ENCODE measurements around the gene PRELID1.

GRCh38 chr5:177303493-177304154 is at the start of gene PRELID1:
PRELID1 (plus strand) TSS chr5:177303799.
- PRO-cap, result bidirectional peak, plus-strand start at chr5:177303779, minus-strand start at chr5:177303715
- RAMPAGE, long total RNA, result no peak

DNA sequence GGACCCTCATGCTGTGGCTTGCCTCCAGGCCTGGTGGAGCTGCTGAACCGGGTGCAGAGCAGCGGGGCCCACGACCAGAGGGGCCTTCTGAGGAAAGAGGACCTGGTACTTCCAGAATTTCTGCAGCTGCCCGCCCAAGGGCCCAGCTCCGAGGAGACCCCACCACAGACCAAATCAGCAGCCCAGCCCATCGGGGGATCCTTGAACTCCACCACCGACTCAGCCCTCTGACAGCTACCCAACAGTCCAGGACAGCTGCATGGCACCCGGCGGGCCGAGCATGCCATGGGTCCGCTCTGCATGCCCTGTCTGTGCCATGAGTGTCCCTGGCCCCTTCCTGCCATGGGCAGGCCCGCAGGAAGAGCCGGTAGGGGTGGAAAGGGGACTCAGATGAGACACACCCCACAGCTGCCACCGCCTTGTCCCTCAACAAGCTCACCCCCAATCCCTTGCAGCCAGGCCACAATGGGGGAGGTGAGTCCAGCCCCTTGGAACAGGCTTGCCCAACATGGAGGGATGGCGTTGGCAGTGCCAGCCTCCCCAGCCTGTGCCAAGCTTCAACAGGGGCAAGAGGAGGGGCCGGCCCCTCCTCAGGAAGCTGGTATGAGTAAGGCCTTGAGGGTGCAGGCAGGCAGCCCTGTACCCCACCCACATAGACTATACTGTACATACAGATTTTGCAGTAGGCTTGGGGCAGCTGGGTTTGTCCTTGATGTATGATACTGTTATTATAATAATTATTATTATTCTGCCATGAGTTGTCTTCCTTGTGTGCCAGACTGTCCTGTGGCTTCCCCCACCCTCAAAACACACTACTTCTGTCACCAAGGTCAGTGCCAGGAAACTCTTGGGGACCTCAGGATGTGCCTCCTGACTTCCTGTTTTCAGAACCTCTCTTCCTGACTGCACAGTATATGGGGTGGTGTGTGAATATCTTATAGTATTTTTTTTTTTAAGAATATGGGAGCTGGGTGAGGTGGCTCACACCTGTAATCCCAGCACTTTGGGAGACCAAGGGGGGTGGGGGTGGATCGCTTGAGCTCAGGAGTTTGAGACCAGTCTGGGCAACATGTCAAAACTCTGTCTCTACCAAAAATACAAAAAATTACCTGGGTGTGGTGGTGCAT is 12.0 kb upstream of the SLC34A1 start:
- PRO-cap, result no peak
- RAMPAGE, long total RNA, result no peak

- PRO-cap, result no peak
- RAMPAGE, long total RNA, result no peak
These were observed 4.8 kb upstream of the SLC34A1 start for GRCh38 chr5:177379408-177379913.

DNA sequence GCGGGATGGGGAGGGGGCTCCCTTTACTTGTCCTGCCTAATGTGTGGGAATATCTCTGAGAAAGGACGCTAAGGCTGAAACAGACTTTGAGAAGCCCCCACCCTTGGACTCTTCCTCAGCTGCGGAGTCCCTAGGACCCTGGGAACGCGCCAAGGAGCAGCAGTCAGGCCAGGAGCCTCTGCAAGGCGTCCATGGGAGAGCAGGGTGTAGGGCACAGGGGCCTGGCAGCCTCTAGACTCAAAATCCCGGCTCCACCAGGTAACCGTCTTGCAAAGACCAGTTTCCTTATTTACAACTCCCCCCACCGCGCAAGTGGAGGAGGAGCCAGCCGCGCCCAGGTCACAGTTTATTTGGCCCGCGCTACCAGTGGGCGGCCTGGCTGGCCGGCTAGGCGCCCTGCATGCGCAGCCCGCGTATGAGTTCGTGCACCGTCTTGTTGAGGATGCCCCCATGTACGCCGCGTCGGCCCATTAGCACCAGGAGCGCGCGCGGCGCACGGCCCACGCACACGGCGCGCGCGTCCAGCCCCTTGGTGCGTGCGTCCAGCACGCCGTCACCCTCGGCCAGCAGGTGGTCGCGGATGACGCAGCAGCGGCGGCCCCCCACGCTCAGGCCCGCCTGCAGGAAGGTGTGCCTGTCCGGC is 564 bp downstream of the PFN3 start:
- PRO-cap, result no peak
- RAMPAGE, long total RNA, result no peak

DNA sequence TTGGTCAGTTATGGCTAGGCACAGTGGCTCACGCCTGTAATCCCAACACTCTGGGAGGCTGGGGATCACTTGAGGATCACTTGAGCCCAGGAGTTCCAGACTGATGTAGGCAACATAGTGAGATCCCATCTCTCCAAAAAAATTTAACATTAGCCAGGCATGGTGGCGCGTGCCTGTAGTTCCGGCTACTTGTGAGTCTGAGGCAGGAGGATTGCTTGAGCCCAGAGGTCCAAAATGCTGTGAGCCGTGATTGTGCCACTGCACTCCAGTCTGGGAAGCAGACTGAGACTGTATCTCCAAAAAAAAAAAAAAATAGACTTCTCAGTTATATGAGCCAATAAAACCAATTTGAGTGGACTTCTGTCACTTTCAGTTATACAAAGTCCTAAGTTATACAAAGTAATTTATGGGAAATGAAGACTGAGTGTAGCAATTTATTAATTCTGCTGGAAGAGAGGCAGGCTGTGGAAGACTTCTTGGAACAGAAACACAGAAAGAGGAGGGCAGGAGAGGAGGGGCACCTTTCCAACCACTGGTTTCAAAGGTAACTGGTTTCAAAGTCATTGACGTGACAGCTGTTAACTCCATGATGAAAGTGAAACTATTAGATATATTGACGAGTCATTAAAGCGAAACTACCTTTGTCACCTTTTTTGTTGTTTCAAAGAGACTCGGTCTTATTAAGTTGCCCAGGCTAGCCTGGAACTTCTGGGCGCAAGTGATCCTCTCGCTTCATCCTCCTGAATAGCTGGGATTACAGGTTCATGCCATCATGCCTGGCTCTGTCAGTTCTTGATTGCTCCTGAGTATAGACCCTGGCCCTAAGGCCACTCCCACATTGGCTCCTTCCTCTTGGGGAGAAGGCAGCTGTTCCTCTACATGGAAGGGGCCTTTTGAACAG is 3.0 kb upstream of the F12 start:
- PRO-cap, result no peak
- RAMPAGE, long total RNA, result no peak

GRCh38 chr5:177427837-177428552 is 1.5 kb downstream of the GRK6 start:
- PRO-cap, result no peak
- RAMPAGE, long total RNA, result no peak

DNA sequence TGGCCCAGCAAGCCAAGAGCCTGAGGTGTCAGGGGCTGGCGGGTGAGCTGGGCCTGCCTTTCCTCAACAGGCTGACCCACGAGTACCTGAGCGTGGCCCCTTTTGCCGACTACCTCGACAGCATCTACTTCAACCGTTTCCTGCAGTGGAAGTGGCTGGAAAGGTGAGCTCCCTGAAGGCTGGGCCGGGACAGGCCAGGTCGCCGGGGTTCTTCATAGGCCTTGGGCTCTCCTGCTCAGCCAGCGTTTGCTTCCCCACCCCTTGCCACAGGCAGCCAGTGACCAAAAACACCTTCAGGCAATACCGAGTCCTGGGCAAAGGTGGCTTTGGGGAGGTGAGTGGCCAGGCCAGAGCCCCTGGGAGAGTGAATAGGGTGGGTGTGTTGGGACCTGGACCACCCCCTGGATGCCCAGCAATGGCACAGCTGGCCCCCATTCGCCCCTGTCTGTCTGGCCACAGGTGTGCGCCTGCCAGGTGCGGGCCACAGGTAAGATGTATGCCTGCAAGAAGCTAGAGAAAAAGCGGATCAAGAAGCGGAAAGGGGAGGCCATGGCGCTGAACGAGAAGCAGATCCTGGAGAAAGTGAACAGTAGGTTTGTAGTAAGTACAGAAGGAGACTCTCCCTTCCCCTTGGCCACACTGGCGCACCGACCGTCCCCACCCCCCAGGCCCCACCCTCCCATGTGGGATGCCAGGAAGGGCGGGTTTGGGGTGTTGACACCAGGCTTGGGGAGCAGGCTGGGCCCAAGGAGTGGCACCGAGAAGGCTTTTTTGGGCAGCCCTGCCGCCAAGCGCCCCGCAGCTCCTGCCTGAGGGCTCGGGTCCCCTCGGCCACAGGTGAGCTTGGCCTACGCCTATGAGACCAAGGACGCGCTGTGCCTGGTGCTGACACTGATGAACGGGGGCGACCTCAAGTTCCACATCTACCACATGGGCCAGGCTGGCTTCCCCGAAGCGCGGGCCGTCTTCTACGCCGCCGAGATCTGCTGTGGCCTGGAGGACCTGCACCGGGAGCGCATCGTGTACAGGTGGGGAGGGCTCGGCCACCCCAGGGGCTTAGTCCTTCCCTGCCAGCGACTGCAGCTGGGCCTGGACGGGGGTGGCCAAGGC is 7.0 kb downstream of the GRK6 start:
- PRO-cap, result no peak
- RAMPAGE, long total RNA, result no peak

DNA sequence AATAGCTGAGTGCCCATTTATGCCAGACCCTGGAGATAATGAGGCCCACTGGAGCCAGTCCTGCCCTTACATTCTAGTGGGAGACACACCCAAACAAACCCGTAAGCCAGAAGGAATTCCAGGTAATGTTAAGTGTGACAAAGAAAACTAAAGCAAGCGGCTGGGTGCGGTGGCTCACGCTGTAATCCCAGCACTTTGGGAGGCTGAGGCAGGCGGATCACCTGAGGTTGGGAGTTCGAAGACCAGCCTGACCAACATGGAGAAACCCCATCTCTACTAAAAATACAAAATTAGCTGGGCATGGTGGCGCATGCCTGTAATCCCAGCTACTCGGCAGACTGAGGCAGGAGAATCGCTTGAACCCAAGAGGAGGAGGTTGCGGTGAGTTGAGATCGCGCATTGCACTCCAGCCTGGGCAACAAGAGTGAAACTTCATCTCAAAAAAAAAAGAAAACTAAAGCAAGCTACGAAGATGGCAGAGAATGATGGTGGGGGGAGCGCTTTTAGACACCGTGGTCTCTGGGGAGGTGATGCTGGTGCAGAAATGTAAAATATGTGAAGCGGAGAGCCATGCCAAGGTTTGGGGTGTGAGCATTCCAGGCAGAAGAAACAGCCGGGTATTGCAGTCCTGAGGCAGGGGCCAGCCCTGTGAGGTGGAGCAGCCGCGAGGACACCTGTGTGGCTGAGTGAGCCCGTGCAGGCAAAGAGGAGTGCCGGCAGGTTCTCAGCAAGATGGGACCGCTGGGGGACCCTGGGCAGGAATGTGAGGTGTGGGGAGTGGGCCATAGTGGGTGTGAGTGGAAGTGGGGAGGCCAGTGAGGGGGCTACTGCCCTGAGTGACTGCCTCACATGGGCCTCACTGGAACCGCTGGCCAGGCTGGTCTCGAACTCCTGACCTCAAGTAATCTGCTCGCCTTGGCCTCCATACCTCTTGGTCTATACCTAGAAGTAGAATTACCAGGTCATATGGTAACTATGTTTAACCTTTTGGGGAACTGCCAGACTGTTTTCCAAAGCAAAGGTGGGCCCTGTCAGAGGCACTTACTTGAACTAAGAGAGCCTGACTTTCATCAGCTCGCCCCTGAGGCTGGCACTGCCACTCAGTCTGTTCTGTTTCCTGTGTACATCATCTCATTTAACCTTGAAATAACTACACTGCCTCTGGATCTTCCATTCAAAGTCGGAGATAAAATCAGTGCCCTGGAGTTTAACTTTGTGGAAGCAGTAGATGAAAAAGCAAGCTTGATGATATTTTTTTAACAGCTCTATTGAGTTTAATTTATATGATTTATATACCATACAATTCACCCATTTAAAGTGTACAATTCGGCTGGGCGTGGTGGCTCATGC is 8.2 kb upstream of the PRR7 start:
- PRO-cap, result no peak
- RAMPAGE, long total RNA, result no peak

DNA sequence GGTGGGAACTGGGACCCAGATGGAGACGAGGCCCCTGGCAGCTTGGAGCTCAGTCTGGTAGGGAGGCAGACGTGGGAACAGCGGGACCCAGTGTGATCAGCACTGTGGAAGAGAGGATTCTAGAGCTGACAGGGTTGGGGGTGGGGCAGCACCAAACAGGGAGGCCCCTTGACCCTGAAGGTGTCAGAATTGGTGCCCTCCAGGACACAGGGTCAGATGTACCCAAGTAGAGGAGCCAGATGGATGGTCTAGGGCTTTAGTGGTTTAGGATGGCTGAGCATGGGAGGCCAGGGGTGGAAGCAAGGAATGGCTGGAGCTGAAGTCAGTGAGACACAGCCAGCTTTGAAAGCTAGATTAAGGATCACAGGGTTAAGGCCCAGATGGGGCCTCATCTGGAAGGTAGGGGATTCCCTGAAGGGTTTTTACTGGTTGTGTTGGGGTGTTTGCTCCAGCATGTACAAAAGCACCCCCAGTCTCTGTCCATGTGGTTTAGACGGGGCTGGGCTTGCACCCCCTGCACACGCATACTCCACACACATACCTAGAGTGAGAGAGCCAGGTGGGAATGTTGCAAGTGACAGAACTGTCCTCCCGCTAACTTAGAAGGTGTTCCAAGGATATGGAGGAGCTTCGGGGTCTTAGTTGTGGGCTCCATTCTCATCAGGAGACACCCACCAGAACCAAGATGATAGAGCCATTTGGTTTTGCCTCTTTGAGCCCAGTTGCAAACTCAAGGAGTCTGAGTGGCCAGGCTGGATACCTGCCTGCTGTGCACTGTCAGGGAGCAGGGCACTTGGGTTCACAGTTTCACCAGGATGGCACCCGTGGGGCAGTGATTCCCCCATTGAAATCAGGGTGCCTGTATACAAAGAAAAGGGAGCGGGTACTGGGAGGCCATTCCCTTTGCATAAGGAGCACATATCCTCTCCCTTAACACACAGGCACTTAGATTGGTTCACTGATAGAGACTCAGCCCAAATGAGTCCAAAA is 1.8 kb upstream of the PRR7 start:
- PRO-cap, result no peak
- RAMPAGE, long total RNA, result no peak

- PRO-cap, result no peak
- RAMPAGE, long total RNA, result no peak
These were observed 4.3 kb downstream of the PRR7 start for GRCh38 chr5:177450828-177451304.

- PRO-cap, result no peak
- RAMPAGE, long total RNA, result no peak
These were observed 10.1 kb downstream of the PRR7 start for GRCh38 chr5:177456796-177457046.

GRCh38 chr5:177458871-177459501 is 12.4 kb downstream of the PRR7 start:
- PRO-cap, result no peak
- RAMPAGE, long total RNA, result no peak

GRCh38 chr5:177466781-177467989 is 6.2 kb downstream of the DBN1 start:
- PRO-cap, result no peak
- RAMPAGE, long total RNA, result start-site peak on the minus strand at chr5:177467268-177467302, 60 and 168 reads in 2 replicates

DNA sequence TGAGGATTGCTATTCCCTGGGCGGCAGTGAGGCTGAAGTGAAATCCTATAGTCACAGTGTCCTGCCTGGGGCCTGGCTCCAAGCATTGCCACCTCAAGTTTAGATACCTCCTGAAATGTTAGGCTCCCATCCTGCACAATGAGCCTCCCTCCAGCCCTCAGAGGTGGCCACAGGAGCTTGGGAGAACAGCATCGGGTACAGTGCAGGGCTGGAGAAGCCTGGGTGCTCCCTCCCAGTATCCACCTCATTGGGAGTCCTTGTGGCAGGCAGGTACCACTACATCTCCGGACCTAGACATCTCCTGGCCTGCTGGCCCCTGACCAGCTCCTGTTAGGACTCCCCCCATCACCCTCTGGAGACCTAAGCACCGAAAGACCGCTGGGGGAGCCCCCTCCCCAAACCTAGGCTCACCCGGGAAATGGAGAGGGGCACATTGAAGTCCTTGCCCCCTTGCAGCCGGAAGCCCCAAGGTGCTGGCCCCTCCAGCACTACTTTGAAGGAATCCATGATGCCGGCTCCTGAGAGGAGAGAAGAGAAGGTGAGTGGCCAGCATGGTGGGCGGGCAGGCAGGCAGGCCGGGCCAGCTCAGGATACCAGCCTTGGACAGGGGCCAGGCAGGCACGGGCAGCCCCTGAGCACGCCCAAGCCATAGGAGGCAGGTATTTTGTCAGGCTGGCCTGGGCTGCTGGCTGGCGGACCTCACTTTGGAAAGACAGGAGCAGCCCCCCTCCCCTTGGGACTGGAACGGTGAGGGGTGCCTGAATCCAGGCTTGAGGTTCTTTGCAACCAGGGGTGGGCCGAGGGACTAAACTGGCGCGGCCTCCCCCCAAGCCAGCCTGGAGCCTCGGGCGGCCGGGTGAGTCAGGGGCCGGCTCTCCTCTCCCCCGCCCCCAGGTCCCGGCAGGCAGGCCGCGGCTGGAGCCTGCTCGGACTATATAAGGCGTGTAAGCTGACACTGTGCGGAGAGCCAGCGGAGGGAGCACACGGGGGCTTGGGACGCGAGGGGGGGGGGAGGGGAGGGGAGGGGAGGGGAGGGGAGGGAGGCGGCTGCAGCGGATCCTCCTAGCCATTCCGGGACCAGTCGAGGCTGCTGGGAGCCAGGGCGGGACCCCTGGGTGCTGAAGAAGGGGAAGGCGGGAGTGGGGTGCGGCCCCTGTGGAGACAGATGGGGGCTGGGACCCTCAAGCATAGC is 1.0 kb downstream of the PDLIM7 start:
- PRO-cap, result bidirectional peak, plus-strand start at position 962 of the sequence, minus-strand start at position 846 of the sequence
- RAMPAGE, long total RNA, result no peak

DNA sequence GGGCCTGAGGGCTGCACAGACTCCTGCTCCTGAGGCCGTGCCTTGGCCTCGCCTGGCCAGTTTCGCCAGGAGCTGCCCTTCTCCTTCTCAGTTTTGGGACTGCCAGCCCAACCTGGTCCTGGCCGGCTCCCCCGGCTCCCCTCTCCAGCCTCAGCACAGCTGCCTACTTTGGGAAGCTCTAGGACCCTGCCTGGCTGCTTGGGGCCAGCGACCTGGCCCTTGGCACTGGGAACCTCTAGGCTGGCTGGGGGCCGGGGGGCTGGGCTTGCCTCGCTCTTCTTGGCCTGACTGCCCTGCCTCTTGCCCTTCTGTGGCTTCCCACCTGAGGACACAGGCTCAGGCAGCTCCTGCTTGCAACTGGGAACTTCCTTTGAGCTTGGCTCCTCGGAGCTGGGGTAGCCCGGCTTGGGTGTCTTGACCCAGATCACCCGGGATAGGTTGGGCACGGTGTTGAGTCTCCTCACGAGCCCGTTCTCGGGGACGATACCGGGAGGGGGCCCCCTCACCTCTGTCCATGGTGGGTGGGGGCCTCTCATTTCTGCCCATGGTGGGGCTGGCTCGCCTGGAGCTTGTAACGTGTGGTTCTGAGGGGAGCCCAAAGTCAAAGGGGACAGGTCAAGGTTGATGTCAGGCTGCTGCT is 7.6 kb upstream of the DDX41 start:
- PRO-cap, result no peak
- RAMPAGE, long total RNA, result no peak

GRCh38 chr5:177538858-177539222 is 15.5 kb downstream of the FAM193B start:
- PRO-cap, result no peak
- RAMPAGE, long total RNA, result no peak

DNA sequence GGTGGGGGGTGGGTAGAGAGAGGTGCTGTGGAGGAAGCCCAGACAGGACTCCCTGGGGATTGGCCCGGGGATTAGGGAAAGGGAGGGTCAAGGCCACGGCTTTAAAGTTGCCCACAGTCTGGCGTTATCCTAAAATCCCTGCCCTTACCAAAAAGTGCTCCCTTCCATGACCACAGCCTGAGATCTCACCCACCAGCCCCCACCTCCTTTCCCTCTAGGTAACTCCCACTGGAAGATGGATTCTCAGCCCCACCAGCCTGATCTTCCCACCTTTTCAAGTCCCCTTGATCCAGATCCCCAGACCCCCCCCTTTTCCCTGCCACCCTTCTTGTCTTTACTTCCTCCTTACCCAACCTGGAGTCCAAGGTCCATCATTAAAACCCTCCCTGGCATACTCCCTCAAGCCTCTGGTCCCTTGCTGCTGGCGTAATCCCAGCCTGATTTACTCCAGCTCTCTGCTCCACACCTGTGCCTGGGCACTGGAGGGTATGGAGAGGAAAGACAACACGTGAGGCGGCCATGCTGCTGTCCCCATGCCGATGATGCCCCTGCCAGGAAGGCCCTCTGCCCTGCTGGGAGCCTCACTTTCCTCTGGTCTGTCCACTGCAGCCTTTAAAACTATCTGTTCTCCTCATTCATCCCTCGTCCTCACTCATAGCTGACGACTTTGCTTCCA is 5.0 kb downstream of the B4GALT7 start:
- PRO-cap, result no peak
- RAMPAGE, long total RNA, result no peak

DNA sequence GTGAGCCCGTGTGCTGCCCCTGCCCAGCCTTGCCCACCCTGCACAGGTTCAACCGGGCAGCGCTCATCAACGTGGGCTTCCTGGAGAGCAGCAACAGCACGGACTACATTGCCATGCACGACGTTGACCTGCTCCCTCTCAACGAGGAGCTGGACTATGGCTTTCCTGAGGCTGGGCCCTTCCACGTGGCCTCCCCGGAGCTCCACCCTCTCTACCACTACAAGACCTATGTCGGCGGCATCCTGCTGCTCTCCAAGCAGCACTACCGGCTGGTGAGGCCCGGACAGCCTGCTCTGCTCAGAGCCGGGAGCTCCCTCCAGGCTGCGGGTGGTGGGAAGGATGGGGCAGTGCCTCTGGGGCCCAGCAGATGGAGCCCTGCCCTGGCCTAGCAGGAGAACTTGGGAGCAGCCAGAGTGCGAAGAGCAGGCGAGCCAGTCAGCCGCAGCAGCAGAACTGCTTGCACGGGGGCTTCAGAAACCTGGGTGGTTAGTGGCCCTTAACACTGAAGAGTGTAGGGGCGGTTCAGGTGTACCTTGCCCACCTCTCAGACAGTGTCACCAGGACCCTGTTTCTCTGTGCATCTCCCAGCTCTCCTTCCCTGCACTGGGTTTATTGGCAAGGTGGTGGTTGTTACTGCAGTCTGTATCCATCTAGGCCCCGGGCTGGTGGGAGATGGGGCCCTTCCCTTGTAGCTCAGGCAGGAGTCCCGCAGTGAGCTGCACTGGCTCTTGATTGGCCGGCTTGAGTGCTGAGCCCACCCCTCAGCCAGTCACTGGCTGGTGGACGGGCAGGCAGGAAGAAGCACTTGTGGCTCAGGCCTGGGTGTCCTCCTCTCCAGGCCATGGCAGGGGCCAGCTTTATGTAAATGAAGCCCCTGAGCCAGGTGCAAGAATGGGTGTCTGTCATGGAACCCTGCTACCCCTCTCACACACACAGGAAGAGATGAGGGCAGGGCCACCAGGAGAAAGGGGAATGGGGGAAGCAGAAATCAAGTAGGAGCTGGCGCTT is 7.6 kb downstream of the B4GALT7 start:
- PRO-cap, result no peak
- RAMPAGE, long total RNA, result no peak

GRCh38 chr5:177616776-177617227 is 16.9 kb downstream of the B4GALT7 start:
- PRO-cap, result no peak
- RAMPAGE, long total RNA, result no peak

DNA sequence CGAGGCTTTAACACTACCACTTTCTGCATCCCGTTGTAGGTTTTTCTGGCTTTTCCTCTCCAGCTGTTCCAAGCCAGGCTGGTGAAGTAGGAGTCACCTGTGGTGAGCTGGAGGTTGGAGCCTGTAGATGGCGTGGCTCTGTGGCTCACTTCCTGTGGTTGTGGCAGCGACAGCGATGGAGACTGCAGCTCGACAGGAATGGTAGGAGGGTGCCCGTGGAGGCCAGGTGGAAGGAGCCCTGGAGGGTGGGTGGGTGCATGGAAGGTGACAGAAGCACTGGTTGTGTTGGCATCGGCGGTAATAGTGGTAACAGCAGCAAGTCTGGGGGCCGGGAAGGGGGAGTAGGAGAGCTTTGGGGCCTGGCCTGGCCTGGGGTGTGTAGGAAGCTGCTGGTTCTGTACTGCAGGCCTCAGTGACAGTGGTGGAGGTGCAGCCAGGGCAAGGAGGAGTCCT is 186.7 kb downstream of the PROP1 start:
- PRO-cap, result no peak
- RAMPAGE, long total RNA, result no peak